Heart (tissue), 3 donors: ENCODE results near the gene CHSY1.

DNA sequence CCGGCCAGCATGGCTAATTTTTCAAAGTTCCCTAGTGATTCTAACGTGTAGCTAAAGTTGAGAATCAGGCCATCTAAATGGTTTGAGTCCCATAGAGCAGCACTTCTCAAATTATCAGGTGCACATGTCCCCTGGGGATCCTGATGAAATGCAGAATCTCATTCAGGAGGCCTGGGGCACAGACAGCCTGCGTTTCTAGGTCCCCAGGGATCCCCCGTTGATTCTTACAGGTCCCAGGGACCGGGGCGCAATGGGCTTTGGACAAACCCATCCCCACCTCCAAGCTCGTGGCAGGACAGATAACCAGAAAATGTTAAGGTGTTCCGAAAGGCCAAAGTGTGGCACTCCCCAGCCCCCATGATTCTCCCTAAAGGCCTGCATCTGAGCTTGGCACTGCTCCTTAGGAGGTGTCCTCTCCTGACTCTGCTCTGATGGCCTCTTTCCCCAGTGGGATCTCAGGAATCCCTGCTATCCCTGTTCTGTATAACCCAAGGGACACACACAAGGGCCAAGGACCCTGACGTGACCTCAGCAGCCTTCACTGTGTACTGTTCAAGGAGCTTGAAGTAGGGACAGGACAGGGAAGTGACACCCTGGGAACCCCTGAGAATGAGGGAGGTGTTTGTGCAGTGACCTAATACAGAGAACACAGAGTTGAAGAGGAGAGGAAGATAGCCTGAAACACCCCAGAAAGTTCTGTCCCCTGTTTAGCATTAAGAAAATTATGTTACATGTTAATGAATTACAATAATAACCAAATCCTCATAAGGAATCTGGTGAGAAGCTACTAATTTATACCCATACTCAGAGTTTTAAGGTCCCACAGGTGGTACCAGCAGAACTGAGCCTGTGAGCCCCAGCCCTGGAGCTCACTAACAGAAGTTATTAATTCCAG, 8.1 kb downstream of the LRRK1 start:
- RAMPAGE, long total RNA, 2 experiments, result no peak in any of the 2 experiments

DNA sequence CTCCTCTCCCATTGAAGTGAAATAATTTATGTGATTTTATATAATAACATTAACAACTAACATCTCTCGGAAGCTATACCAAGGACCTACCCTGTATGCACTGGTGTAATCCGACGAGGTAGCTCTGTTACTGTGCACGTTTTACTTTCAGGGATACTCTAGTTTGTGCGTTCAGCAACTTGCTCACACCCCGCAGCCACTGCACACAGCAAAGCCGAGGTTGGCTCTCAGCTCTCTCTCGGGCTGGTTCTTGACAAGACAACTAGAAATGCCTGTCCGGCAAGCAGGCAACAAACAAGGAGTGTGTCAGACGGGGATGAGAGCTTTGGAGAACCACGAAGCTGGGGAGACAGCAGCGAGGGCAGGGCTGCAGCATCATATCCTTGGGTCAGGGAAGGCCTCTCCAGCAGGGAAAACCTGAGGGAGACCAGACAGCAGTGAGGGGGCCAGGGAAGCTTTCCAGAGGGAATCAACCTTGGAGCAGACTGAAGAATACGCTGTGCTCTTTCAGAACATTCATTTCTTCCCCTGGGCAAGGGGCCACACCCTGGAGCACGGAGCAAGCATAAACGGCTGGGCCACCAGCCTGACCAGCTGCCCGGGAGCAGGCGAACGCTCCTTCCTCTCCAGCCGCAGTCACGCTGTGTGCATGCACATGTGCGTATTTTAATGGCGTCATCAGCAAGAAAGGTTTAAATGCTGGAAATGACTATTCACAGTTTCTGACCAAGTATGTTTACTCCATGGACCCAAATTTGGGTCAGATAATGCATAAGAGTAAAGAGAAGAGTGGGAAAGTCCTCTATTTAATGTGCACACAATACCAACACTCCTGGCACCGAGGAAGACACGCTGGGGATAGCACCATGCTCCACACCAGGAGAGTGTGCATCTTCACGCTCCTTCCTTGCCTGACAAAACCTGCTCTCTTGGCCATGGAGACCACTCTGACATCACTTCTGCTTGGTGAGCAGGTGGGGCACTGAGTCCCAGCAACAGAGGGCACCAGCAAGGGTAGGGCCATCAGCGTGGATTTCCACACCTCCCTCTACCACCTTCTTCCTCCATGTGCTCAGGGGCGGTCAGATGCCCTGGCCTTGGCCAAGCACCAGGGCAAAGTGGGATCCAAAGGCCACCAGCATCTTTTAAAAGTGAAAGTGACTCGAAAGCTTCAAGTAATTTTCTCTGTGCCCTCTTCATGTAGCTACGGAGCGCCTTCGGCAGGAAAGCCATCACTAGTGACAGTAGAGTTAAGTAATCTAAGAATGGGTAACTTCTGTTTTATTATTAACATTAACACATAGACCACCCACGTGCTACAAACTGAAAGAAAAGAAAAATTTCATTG, 58.4 kb downstream of the CHSY1 start:
- RAMPAGE, long total RNA, 2 experiments, result no peak in any of the 2 experiments

- RAMPAGE, long total RNA, 2 experiments, result no peak in any of the 2 experiments
These were observed 52.1 kb downstream of the CHSY1 start for GRCh38 chr15:101199645-101200187.

DNA sequence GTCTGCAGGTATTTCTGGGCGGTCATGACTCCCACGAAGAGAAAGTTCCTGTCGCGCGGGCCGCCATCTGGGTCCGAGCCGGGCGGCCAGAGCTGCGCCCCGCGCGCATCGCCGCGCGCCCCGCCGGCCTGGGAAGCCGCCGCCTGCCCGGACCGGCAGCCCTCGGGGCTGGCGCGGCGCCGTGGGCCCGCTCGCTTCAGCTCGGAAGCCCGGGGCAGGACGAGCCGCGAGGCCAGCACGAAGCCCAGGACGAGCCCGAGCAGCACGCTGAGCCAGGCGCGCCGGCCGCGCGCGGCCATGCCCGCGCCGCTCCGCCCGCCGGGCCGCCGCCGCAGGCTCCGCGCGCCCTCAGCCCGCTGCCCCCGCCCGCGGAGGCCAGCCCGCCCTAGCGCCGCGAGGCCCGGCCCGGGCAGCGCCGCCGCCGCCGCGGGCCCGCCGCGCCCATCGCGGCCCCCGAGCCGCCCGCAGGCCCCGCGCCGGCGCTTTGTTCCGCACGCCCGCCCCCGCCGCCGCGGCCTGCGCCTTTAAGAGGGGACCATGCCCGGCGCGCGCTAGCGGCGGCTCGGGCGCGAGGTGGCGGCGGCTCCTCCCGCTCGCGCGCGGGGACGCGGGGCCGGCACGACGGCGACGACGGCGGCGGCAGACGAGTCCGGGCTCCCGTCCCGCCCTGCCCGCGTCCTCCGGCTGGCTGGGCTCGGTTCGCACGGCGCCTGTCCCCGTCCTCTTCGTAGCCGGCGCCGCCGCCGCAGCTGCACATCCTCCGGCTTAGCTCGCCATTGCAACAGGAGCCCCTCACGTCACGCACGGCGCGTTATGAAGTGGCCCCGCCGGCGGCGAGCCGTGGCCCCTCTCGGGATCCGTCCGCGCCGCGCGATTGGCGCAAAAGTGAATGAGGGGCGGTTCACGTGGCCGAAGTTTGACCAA, at the start of gene CHSY1:
Gene CHSY1 (minus strand): TSS at position 891 of the 924 bp plus-strand sequence.
- RAMPAGE, long total RNA, 2 experiments, result no peak in any of the 2 experiments

DNA sequence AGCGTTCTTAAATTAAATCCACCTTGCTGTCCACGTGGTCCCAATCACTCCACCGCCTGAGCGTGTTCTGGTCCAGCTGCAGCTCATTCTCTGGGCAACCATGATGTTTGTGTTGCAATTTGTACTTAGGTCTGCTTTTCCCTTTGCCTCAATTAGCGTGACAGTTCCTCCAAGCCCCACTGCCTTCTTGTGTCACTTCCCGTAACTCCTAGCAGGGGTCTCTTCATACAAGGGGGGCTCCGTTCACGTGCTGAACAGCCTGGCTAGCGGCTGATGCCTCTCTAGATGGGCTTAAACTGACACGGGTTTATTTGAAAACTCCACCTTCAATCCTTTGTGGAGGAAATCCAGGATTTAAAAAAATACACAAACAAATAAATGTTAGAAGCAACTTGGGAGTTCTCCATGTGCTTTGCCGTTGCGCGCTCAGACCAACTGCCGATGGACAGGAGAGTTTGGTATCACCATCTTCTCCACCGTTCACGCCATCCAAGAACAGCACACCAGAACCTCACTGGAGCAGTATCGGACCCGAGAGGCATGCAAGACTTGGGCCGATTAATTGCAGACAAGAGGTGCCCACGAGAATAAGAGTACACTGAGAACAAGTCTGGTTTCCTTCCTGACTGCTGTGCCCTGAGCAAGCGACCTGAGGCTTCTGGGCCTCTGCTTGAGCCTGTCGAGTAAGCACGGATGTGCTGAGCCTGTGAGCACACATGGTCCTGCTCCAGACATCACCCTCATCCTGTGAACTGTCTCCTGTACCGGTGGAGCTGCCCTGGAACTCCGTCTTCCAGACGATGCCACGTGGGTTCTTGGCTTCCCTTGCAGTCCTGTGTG, 34.0 kb upstream of the SNRPA1 start:
- RAMPAGE, long total RNA, 2 experiments, result no peak in any of the 2 experiments

GRCh38 chr15:101368378-101368753, 73.3 kb upstream of the SNRPA1 start:
- RAMPAGE, long total RNA, 2 experiments, result no peak in any of the 2 experiments

GRCh38 chr15:101398198-101398912, 91.2 kb downstream of the PCSK6 start:
- RAMPAGE, long total RNA, 2 experiments, result no peak in any of the 2 experiments

DNA sequence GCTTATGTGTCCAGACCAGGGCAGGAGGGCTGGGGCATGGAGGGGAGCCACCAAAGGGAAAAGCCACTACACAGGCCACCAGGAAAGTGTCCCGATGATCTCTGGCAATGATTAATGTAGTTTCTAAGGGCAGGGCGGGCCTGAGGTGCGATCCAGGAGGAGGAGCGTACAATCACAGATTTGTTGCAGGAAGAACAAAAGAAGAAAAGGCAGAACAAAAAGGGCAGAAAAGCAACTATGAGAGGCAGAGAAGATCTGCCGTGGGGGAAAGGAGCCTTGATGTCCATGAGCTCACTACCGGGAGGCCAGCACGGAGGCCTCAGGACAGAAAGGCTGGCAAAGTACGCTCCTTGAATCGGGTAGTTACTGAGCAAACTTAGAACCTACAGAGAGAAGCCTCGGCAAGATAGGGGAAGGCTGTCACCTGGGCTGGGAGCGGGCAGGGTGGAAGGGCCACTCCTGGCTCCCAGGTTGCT, 79.5 kb upstream of the PCSK6 start:
- RAMPAGE, long total RNA, 2 experiments, result no peak in any of the 2 experiments

DNA sequence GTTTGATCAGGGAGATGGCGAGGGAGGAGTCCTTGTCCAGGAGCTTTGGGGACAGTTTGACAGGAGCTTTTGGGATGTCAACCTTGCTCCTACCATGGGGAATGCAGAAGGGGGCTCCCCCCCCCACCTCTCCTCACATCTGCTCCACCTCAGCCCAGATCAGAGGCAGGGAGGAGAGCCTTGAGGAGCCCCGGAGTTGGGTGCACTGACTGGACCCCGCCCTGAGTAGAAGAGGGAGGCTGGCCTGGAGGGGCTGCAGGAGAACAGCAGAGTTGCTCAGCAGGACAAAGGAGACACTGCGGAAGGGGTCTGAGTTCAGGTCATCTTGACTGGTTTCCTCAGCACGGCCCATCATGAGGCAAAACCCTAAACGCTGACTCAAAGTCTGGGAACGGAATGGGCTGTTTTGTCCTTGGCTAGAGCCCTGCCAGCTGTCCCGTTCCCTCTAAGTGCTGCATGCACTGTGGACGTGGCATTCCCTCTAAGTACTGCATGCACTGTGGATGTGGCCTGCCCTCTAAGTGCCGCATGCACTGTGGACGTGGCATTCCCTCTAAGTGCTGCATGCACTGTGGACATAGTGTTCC, 36.9 kb downstream of the TM2D3 start:
- RAMPAGE, long total RNA, 2 experiments, result no peak in any of the 2 experiments